Non-pigmented ciliary epithelial cell (primary cell): ENCODE data around the genes NXPH2 and ORC4.

- RRBS, result no CpG with 5 or more reads among the region's 5 CpGs
These were observed 66.5 kb downstream of the SPOPL start for GRCh38 chr2:138567789-138568789.

DNA sequence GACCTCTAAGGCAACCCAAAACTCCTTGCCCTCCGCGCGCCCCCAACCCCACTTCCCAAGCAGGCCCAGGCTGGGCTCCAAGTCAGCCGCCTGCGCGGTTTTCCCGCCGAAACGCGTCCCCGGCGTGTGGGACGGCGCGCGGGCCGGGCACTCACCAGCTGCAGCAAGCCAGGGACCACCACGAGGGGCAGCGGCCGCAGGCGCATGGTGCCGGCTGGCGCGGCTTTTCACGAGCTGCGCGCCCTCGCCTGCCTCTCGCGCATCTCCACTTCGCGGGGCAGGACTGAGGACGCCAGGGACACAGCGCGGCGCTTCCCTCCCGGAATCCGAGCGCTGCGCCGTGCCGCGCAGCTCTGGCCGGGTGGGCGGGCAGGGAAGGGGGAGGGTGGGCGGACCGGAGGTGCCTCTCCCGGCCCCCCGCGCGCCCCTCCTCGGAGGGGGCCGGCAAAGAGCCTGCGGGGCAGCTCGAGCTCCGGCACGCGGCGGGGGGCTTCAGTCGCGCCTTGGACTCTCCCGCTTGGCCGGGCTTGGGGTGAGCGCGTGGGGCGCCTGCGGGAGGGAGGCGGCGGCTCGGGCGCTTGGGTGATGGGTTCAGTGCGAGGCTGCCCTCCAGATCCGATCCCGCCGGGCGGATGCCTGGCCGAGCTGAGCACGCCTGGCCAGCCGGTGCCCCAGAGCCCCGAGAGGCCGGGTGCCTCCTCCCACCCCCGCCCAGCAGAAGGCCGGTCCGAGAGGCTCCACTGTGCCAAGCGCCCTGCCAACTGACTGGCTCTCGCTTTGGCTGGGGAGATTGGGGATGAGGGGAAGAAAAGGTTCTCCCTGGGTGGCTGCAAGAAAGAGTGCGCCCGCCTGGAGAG lies at the start of gene NXPH2:
NXPH2 (minus strand) TSS at position 355 of the 857 bp plus-strand sequence.
- RRBS, result 2% methylated on average over 44 of the region's 88 CpGs

DNA sequence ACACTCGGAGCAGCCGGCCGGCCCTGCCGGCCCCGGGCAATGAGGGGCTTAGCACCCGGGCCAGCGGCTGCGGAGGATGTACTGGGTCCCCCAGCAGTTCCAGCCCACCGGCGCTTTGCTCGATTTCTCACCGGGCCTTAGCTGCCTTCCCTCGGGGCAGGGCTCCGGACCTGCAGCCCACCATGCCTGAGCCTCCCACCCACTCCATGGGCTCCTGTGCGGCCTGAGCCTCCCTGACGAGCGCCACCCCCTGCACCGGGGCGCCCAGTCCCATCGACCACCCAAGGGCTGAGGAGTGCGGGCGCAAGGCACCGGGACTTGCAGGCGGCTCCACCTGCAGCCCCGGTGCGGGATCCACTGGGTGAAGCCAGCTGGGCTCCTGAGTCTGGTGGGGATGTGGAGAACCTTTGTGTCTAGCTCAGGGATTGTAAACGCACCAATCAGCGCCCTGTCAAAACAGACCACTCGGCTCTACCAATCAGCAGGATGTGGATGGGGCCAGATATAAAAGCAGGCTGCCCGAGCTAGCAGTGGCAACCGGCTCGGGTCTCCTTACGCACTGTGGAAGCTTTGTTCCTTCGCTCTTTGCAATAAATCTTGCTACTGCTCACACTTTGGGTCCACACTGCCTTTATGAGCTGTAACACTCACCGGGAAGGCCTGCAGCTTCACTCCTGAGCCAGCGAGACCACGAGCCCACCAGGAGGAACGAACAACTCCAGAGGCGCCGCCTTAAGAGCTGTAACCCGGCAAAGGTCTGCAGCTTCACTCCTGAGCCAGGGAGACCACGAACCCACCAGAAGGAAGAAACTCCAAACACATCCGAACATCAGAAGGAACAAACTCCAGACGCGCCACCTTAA lies 630.5 kb upstream of the NXPH2 start:
- RRBS, result 92% methylated on average over 8 of the region's 45 CpGs

- RRBS, result no CpG with 5 or more reads among the region's 7 CpGs
These were observed 197.5 kb upstream of the LRP1B start for GRCh38 chr2:142328220-142328777.

GRCh38 chr2:143026605-143027221 lies 102.5 kb upstream of the ARHGAP15 start:
- RRBS, result no CpG with 5 or more reads among the region's 15 CpGs

DNA sequence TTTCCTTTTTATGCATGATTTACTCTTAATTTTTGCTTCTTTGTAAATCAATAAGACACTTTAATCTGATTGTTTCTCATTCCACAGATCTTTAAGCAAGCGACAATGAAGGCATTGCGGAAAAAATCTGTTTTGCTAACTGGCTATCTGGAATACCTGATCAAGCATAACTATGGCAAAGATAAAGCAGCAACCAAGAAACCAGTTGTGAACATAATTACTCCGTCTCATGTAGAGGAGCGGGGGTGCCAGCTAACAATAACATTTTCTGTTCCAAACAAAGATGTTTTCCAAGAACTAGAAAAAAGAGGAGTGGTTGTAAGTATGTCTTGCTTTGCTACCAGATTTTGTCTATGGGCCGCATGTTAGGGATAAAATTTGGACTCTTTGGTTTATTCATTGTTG lies 88.9 kb upstream of the ARHGAP15 start:
- RRBS, result no CpG with 5 or more reads among the region's 5 CpGs

- RRBS, result 58% methylated on average over 2 of the region's 7 CpGs
These were observed 487.2 kb downstream of the GTDC1 start for GRCh38 chr2:143845085-143845479.

- RRBS, result no CpG with 5 or more reads among the region's 3 CpGs
These were observed 431.2 kb downstream of the GTDC1 start for GRCh38 chr2:143901063-143901649.

GRCh38 chr2:144097607-144098389 lies 234.5 kb downstream of the GTDC1 start:
- RRBS, result no CpG with 5 or more reads among the region's 5 CpGs

DNA sequence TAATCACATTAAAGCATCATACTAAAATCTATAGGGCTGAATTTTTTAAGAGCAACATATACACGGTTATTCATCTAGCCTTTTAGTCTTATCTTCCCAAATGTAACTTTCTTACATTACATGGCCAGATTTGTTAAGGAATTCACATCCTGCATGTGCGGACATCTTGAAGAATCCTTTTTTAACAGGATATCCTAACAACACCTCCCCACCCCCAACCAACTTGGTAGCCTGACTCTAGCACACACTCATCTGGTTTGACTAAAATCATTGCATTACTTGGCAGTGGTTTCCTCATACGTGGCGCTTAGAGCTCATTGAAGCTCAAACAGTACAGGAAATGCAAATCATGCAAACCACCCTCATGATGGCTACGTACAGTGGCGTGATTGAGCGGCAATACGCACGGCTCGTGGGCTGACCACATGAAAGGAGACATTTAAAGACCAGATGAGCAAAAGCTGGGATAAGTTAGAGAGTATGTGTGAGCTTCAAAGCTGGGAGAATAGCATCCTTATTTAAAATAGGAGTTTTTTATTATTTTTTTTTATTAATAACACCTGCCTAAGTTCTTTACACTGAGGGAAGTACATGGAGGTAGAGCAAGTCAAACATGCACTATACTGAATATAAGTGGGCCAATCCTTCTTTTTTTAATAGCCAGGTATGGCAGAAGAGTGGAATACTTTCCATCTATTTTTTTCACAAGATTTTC lies 148.6 kb downstream of the GTDC1 start:
- RRBS, result no CpG with 5 or more reads among the region's 10 CpGs

- RRBS, result no CpG with 5 or more reads among the region's 21 CpGs
These were observed 71.6 kb upstream of the GTDC1 start for GRCh38 chr2:144403700-144404512.

- RRBS, result no CpG with 5 or more reads among the region's 6 CpGs
These were observed 54.8 kb downstream of the ZEB2 start for GRCh38 chr2:144464866-144465719.

DNA sequence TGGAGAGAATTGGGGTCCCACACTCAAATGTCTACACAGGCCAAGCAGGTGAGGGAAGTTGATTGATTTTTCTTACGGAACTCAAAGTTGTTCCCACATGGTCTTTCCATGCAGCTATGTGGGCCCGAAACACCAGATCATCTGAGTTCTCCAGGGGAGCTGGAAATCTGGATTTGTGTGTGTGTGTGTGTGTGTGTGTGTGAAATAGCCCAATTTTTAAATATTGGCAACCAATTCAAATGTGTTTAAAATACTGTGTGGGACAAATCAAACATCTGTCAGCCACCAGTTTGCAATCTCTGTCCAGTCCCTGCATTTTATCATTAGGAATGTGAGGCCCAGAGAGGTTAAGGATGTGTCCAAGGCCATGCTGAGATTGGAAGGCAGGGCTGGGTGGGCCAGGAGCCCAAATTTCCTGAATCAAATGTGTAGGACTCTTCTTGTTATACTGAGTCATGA lies 35.9 kb downstream of the ZEB2 start:
- RRBS, result no CpG with 5 or more reads among the region's 2 CpGs

DNA sequence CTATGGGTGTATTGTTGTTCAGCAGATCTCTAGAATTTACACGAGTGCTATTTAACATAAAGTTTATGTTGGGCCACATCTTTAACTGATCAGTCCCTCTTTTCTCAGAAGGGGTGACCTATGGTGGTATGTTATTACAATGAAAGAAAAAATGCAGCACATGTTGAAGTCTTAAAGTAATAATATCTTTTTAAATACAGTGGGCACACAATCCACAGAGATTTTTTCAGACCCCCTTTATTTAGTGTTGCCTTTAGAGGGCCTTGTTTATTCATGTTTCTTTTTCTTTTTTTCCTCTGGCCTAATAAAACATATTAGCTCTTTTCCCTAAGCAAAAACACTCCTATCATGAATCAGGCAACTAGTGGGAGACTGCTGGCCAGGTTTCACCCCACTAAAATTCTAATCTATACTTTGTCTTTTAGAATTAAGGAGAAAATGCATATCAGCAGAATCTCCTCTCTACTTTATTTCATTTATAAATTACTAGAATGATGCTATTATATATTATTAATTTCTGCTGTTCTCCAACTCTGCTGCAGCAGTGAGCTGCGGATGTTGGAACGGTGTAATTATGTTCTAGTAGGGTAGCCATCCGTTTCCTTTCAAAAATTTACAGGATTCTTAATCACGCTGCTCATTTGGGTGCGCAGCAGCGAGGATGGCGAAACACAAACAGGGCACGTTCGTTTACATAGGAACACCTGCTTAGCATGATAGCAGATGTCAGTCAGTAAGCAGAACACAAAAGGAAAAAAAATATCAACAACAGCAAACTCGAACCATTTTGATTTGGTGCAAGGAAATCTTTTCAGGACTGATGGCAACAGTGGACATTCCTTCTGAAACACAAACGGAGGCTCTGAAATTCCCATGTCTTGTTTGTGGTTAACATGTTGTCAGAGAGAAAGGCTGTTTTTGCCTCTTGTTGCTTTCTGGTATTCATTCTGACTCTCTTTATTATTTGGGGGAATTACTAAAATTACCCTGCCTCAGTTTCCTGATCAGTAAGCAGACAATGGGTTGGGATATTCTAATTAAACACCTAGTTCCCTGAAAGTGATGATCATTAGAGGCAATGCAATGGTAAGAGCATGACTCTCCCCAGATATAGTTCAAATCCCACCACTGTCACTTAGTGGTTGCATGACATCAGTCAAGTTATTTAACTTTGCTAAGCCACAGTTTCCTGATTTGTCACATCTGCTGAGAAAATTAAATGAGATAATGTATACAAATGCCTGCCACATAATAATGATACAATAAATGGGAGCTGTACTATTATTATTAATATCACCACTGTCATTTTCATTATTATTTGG lies 30.4 kb downstream of the ZEB2 start:
- RRBS, result no CpG with 5 or more reads among the region's 12 CpGs

DNA sequence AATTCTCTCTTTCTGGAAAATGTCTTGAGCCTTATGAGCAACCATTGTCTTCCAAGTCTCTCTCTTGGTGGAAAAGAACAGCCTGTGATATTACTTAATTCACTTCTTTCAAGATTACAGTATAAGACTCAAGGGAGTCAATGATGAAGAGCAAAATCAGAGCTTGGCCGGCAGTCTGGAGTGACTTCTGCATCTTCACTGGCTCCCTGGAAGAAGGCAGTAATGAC lies 122.9 kb upstream of the ZEB2 start:
- RRBS, result no CpG with 5 or more reads among the region's 1 CpG

DNA sequence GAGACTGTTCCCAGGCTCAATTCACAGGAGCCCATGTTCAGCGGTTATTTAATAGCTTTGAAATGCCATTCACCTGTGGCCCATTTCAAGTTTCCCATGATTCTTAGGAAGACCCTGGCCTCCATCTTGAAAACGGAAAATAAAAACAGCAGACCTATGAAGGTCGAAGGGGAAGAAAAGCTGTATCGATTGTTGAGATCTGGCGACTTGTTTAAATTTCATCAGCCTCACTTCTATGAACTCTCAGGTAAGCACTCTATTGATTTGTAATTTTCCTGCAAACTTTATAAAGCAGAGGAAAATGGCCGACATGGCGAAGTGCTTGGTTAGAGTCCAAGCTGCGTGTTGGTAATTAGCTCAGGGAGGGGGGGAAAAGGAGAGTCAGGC lies 147.9 kb upstream of the ZEB2 start:
- RRBS, result no CpG with 5 or more reads among the region's 8 CpGs

DNA sequence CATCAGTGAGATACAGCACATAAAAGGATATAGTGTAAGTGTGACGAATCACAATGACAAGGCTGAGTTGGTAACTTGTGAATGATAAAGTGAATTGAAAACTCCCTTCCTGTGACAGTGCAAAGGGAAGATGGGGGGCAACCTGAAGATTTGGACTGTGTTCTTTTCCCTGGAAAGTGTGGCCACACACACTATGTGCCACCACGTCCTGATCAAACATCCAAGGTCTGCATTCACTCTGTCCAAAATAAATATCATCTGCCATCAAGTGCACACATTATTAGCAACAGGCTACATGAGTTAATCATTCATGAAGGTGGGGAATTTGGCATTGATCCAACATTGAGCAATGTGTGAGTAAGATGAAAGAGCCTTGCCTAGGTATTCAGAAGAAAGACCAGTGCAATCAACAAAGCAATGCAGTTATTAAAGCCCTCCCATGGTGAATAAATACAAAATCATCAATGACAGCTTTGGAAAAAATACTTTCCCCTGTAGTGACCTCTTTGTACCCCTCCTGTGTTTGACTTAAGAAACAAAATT lies 1280.4 kb upstream of the ZEB2 start:
- RRBS, result no CpG with 5 or more reads among the region's 2 CpGs

DNA sequence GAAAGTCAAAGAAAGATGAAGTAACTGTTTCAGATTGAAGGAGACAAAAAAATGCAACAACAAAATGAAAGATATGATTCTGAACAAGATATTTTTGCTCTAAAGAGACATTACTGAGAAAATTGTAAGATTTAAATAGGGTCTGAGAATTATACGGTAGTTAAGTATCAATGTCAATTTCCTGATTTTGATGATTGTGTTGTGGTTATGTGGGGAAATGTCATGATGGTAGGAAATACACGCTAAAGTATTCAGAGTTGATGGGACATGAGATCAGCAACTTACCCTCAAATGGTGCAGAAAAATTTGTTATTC lies 551.0 kb upstream of the ACVR2A start:
- RRBS, result no CpG with 5 or more reads among the region's 2 CpGs

GRCh38 chr2:147925569-147926340 lies 80.9 kb downstream of the ACVR2A start:
- RRBS, result no CpG with 5 or more reads among the region's 1 CpG

GRCh38 chr2:148020554-148020813 lies at the start of gene ORC4:
TSS of gene ORC4 (minus strand) at chr2:148020737.
- RRBS, result no CpG with 5 or more reads among the region's 22 CpGs